PC-3 (cell line): Measurements from ENCODE around the genes SNX2 and CEP120.

DNA sequence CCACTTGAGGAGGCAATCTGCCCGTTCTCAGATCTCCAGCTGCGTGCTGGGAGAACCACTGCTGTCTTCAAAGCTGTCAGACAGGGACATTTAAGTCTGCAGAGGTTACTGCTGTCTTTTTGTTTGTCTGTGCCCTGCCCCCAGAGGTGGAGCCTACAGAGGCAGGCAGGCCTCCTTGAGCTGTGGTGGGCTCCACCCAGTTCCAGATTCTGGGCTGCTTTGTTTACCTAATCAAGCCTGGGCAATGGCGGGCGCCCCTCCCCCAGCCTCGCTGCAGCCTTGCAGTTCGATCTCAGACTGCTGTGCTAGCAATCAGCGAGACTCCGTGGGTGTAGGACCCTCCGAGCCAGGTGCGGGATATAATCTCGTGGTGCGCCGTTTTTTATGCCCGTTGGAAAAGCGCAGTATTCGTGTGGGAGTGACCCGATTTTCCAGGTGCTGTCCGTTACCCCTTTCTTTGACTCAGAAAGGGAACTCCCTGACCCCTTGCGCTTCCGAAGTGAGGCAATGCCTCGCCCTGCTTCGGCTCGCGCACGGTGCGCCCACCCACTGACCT lies 958.4 kb upstream of the SEMA6A start:
- RAMPAGE, long total RNA = no peak

DNA sequence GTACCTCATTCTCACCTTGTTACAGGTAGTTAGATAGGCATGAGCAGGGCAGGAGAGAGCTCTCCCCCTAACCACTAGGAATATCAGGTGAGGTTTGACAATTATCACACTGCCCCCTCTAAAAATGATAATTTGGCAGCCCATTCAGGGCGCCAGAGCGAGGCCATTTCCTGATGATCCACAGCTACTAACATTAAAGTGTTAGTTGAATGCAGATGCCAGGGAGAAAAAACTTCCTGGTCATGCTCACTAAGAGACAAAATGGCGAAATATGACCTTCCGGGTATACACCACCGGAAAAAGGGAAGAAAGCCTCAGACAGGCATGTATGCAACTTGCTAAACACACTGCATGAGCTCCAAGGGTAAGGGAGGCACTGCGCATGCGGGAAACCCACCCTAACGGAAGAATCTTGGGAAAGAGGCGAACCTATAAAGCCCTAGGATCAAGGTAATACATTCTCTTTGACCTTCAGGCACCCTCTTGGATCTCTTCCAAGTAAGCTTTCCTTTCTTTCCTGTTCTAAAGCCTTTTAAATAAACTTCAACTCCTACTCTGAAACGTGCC lies 65.1 kb downstream of the DTWD2 start:
- RAMPAGE, long total RNA = no peak

GRCh38 chr5:119299361-119300612 lies 56.0 kb upstream of the TNFAIP8 start:
- RAMPAGE, long total RNA = no peak

DNA sequence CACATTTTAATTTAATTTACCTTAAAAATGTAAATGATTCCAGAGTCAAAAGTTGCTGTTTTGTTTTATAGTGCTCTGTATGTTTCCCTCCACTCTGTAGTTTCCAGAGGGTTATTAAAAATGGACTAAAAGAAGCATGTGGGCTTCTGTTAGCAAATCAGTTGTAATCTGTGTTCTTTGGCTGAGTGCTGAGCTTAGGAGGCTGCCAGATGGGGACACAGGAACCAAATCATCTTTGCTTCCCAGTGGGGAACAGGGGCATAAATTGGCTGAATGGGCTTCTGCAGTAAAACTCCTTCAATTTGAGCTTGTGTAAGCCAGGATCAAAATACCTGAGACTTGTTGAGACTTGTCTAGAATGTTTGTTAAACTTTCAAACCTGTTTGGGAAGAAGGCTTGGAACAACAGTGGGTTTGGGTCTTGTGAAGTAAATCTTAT lies 32.3 kb upstream of the TNFAIP8 start:
- RAMPAGE, long total RNA = no peak

DNA sequence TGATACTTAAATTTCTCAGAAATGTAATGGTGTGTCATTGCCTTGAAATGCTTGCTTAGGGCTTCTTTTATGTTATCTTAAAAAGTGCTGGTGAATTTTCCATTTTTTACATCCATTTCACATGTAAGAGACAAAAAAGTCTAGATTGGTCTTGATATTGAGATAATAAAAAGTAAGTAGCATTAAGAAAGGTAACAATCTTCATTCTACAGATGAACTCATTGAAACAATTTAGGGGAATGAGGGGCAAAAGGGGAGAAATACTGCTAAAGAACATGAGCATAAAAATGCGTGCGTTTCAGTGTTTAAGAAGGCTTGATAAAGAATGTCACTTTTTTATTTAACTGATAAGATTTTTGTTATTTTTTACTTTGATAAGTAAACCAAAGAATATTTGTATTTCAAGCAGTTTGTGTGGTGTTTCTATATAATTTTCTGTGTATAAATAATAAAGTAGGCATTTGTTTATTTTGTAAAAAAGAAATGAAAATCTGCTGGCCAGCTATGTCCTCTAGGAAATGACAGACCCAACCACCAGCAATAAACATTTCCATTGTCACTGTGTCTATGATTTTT lies 38.3 kb downstream of the TNFAIP8 start:
- RAMPAGE, long total RNA = no peak

DNA sequence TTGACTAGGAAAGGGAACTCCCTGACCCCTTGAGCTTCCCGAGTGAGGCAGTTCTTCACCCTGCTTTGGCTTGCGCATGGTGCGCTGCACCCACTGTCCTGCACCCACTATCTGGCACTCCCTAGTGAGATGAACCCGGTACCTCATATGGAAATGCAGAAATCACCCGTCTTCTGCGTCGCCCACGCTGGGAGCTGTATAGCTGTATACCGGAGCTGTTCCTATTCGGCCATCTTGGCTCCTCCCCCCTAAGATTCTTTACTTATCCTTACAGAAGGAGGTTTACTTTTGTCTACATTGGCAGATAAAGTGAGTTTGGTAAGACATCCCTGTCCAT lies 151.2 kb downstream of the FAM170A start:
- RAMPAGE, long total RNA = no peak

- RAMPAGE, long total RNA = no peak
Observed at GRCh38 chr5:122076667-122077467, 1.2 kb downstream of the LOX start.

DNA sequence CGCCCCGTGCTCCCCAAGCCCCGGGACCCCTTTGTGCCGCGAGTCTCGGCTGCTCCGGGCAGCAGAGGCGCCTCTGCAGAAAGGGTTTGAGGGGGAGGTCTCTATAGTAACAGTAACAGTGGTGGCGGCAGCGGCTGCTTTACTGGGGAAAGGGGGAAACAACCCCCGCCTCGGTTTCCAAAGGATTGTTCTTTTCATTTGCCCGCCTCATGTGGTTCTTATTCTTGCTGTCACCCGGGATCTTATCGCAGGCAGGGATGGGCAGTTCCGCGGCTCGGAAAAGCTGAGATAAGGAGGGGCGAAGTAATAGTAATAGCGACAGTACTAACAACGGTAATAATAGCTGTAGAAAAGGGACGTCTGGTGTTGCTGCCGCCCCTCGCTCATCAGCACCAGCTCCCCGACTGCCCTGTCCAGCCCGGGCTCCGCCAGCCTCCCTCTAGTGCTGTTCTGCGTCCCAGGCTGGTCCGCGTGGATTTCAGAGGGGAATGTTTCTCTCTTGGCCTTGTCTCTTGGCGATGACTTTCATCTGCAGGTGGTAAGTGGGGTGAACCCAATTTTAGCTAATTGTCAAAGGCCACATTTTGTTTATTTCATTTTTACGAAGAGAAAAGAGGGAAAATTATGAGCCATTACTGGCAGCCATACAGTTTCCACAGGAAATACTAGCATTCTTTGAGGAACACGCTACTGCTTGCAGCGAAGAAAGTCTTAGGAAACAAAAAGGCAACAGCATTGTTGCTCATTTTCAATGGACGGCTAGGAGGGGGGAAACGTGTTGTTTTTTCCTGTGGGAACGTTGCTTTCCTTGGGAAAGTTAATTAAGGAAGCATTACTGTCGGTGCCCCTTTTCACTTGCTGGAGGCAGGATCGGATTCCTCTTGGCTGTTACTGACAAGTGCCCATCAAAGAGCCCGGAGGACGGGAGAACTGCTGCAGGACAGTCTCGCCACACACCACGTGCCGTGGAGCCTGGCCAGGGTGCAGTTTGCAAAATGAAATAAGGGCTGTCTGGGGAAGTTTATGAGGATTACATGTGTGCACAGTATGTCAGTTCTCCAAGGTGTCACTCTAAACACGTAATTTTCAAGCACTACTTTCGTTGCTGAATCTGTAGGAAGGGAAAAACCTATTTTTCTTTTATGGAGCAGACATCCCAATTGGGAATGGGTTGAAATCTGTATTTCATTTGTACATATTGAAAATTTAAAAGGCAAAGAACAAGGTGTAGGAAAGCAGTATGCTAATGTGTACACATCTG lies 776 bp downstream of the SNCAIP start:
- RAMPAGE, long total RNA = no peak

GRCh38 chr5:122774951-122775812 lies at the start of gene SNX2:
Gene SNX2 (plus strand): TSS chr5:122775080.
- RAMPAGE, long total RNA = start-site peak on the plus strand at chr5:122775078-122775093, 155 and 288 reads in 2 replicates

- RAMPAGE, long total RNA = no peak
Observed at GRCh38 chr5:122862777-122863577, 17.6 kb downstream of the SNX24 start.

DNA sequence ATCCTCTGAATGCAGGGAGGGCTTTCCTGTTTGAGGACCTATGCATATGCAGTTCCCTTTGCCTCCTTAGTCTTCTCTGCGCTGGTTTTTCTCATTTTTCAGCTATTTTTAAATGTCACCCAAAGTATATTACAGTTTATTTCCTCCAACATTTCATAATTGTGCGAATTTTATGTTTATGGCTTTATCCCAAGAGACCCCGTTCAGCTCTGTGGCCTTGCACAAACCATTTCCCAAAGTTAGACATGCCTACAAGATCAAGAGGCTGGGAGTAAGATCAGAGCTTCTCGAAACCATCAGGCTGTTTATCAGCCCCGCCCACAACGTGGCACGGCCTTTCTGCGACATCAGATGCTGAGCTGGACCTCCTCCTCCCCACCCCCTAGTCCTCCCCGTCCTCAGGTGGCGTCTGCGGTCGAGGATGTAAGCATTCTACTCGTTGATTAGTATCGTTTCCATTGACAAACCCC lies 1.4 kb downstream of the PPIC start:
- RAMPAGE, long total RNA = no peak

DNA sequence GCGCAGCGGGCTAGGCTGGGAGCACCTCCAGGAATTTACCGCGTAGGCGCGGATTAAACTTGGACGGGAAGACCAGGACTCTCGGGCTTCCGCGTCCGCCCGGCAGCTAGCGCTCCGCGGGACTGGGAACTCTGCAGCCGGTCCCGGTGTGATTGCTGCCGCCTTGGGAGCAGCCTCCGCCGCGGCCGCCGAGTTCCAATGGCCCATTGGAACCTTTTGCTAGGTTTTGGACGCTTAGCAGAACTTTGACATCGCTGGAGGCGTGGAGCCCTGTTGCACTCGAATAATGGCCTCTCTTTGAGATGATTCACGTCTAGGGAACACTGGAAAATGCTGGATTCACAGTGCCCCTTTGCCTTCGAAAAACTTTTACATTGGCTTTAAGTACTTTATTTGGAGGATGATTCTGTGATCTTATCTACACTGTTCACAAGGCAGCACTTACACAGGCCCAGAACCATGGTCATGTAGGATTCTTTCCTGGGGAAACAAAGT lies 459 bp upstream of the PPIC start:
- RAMPAGE, long total RNA = no peak

DNA sequence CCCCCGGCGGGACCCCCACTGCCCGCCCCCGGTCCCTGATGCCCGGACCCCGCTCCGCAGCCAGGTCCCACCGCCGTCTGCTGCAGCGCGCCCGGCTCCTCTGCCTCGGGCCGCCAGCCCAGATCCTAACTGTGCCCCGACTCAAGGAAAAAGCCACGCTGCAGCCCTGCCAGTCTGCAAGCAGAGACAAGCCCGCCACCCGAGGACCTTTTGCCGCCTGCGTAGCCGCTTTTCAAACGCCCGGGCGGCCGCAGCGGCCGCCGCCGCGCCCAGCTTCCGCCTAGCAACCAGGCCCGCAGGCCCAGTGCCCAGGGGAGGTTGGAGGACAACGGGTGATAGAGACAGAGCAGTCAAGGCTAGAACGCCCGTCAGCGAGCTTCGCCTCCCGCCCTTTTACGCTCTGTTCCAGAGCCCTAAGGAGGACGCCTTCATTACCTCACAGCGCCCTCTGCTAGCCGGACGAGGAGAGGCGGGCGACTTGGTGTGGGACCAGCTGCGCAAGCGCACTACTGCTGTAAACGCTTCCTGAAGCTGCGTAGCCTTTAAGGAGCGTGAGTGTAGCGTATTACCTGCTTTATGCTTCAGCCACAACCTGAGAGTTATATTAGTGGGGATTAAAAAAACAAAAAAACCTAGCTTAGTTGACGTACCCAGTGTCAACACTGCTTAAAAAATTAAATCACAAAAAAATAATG lies at the start of gene CEP120:
CEP120 (minus strand) TSS at position 330 of the 695 bp plus-strand sequence.
- RAMPAGE, long total RNA = no peak

GRCh38 chr5:123513107-123513605 lies 1.2 kb downstream of the CSNK1G3 start:
- RAMPAGE, long total RNA = no peak

DNA sequence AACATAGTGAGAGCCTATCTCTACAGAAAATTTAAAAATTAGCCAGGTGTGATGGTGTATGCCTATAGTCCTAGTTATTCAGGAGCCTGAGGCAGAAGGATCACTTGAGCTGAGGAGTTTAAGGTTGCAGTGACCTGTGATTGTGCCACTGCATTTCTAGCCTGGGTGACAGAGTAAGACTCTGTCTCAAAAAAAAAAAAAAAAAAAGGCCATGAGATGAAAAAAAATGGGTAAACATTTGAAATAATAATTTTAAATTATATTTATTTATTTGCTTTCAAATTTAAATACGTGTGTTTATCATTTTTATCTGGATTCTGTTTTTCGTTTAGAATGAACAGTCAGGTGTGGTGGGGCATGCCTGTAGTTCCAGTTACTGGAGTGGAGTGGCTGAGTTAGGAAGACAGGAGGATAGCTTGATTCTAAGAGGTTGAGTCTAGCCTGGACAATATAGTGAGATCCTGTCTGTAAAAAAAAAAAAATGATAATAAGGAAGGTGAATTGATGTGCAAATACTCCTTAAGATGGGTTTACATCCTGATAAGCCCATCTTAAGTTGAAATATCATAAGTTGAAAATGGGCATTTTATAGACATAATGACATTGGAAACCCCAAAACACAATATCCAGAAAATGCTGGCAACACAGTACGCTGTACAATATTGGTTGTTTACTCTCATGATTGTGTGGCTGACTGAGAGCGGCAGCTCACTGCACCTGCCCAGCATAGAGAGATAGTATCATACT lies 36.5 kb downstream of the CSNK1G3 start:
- RAMPAGE, long total RNA = no peak

DNA sequence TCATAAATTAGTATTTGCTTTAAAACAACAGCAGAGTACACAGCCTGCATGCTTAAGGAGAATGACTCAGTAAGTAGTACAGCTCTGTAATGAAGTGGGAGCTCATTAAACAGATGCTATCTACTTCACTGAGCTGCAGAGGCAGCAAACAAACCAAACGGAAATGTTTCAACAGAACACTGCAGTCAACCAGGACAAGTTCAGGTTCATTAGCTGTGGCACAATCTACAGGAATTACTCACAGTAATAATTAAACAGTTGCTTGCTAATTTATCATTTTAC lies 302.3 kb downstream of the CSNK1G3 start:
- RAMPAGE, long total RNA = no peak

GRCh38 chr5:124625227-124625567 lies 121.2 kb downstream of the ZNF608 start:
- RAMPAGE, long total RNA = no peak

GRCh38 chr5:124706653-124707459 lies 39.6 kb downstream of the ZNF608 start:
- RAMPAGE, long total RNA = no peak

- RAMPAGE, long total RNA = no peak
Observed at GRCh38 chr5:125093741-125094195, 347.3 kb upstream of the ZNF608 start.

DNA sequence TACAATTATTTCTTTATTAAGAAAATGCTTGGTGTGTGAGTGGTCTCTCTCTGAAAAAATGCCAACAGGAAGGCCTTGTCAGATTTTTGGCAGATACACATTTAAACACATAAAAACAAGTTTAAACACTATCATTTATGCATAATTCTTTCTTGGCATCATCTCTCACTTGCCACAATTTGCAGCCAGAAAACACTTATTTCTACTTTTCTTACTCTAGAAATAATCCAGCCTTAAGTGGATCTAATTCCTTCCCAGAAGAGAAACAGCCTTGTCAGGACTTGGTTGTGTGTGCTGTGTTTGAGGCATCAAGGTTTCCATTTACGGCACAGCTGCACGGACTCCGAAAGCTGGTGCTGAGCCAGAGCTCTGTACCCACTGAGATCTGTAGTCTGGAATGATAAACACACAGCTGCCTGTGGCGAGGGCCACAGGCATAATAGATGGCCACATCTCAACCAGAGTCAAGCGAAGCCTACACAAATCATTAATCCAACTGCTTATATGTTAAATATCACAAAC lies 738.1 kb upstream of the ZNF608 start:
- RAMPAGE, long total RNA = no peak